ENCODE data around the genes GPR85 and WNT2.

DNA sequence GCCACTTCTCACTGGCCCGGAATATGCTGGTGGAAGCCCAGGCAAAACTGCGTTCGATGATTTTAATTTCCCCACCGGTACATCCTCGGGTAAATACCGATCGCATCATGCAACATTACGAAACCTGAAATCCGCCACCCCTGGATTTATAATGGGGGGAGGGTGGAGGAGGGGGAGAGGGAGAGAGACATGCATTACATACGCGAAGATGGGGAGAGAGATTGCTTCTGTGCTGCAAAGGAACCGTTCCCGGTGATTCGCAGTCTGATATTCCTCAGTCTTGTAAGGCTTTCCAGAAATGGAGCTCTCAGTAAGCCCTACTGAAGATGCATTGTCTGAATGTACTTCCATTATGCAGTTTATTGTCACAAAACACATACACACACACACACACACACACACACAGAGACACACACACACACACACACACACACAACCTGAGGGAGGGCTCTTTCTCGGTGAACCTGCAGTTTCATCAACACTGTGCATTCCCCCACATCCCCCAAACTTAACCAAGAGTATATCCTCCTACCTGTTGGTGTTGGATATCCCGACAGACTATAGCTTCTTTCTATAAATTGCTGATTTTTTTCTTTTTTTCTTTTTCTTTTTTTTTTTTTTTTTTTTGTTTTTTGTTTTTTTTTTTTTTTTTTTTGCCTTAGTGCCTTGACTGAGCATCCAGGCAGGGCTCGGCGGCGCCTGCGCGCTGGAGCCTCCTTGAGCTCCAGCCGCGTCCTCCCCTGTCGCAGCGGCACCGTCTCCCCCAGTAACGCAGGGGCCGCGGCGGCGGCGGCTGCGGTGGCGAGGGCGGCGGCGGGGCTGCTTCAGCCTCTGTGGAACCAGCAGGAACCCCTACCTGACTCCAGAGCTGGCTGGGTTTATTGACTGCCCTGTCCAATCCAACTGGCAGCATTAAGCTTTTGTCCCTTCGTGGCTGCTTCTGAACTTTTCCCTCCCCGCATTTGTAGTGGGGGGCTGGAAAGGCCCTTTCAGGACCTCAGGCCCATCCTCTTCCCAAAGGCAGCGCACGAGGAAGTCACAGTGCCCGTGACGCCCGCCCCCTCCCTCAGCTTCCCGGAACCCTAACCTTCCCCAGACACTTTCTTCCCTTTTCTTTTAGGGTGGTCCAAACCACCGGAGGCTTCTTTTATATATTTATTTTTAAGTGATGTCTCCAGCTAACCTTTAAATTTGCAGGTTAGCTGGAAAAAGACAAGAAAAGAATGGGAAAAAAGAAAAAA lies at the start of gene GPR85:
Gene GPR85, minus strand, starts transcription at position 1,038 of the 1,241 bp plus-strand sequence.
- PRO-cap, result unidirectional peak, plus-strand start at position 766 of the sequence
- RAMPAGE, long total RNA, 4 experiments, result no peak in any of the 4 experiments

DNA sequence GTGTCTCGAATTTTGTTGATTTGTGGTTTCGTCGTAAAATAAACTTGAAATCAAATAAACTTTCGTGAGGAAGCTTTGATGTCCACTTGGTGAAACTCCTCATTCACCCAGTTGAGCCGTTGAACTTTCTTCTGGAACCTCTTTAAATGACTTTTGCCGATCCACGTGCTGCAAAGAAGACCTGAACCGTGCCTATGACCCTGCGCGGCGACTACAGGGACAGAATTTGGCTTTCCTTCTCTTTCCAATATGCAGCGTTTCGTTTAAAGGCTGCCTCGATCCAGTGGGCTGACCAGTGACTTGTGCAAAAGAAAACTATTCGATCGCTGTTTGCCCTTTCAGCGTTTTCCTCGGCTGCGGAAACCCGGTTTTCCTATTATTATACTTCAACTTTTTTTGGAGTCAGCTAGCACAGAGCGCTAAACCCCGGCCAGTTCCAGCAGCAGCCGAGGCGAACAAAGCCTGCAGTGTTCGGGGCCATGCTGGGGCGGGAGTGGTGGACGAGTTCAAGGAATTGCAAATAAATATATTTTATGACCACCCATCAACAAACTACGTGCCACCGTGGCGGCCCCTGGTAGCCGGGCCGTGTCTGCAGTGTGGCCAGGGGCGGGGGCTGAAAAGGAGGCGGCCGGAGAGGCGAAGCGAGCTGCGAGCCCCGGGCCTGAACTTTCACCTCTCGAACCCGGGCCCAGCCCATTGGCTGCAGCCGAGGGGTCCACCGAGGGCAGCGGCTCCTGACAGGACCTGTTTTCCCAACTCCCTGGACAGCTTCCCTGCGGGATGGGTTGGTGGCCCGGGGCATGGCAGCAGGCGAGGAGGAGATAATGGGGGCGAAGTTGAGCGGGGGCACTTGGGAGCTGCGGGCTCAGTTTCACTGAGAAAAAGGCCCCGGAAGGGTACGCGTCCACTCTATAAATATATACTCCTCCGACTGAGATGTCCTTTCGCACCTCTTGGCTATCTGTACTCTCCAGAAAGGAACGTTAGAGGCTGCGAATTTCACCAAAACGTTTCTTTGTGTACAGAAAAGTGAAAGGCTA lies 164.3 kb upstream of the PPP1R3A start:
- PRO-cap, result no peak
- RAMPAGE, long total RNA, 4 experiments, result no peak in any of the 4 experiments

GRCh38 chr7:114088072-114088699 lies 169.4 kb upstream of the PPP1R3A start:
- PRO-cap, result unidirectional peak, minus-strand start at chr7:114088365
- RAMPAGE, long total RNA, 4 experiments, result no peak in any of the 4 experiments

GRCh38 chr7:114255269-114255610 lies 159.4 kb upstream of the FOXP2 start:
- PRO-cap, result no peak
- RAMPAGE, long total RNA, 4 experiments, result no peak in any of the 4 experiments

- PRO-cap, result bidirectional peak, plus-strand start at chr7:114922476, minus-strand start at chr7:114922167
- RAMPAGE, long total RNA, 4 experiments, result start-site peak on the plus strand in 2 of 4 experiments, at chr7:114922453-114922504 at its widest, 32 to 102 reads per replicate
Observed at GRCh38 chr7:114922433-114923124, 685 bp downstream of the MDFIC start.

- PRO-cap, result no peak
- RAMPAGE, long total RNA, 4 experiments, result no peak in any of the 4 experiments
Observed at GRCh38 chr7:114996593-114997481, 74.9 kb downstream of the MDFIC start.

DNA sequence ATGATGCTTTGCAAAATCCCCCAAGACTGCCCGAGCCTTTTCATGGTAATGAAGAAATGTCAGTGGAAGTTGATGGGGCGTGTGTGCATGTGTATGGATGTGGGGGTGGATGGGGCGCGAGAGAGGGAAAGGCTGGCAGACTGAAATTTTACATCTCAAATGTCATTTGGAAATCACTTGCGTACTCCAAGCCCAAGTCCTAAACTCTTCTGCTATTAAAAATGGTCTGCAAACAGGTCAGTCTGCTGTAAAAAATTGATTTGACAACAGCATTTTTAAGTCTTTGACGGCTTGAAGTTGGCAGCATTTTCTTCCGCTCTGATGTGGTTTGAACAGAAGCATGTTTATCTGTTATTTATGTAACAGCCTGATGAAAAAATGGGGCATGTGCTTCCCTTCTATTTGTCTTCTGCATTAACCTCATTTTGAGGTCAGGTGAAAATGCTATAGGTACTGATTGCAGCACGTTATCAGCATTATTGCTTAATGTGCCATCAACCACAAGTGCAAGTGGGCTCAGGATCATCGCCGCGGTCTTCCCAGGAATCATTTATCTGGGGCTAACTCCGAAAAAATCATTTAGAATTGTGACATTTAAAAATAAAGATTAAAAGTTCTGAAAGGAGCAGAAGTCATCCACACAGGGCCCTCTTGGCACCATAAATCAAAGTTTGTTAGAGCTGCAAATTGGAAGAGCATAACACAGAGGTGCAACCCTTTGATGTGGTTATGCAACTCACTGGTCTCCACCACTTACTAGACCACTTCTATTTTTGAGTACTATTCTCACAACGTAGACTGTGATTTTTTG lies 307.5 kb downstream of the MDFIC start:
- PRO-cap, result no peak
- RAMPAGE, long total RNA, 4 experiments, result no peak in any of the 4 experiments

DNA sequence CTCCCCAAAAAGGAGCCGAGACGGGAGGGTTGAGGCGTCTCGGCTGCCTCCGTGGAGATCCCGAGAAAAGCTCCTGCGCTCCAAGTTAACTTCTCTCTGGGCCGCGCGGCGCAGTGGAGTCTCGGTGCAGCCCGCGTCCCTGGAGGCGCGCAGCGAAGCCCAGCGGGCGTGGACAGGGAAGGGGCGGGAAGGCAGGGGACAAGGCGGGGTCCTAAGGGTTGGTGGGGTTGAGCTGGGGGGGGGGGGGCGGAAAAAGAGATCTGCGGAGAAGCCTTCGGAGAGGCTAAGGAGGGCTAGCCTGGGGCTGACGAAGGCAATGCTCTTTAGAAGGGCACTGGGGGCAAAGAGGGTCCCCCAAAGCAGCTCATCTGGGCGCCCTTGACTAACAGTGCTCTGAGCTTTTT lies 553.1 kb downstream of the TFEC start:
- PRO-cap, result no peak
- RAMPAGE, long total RNA, 4 experiments, result no peak in any of the 4 experiments

GRCh38 chr7:116217747-116218589 lies 7.6 kb downstream of the TES start:
- PRO-cap, result no peak
- RAMPAGE, long total RNA, 4 experiments, result no peak in any of the 4 experiments

GRCh38 chr7:116409010-116409437 lies 90.5 kb upstream of the CAV2 start:
- PRO-cap, result no peak
- RAMPAGE, long total RNA, 4 experiments, result no peak in any of the 4 experiments

DNA sequence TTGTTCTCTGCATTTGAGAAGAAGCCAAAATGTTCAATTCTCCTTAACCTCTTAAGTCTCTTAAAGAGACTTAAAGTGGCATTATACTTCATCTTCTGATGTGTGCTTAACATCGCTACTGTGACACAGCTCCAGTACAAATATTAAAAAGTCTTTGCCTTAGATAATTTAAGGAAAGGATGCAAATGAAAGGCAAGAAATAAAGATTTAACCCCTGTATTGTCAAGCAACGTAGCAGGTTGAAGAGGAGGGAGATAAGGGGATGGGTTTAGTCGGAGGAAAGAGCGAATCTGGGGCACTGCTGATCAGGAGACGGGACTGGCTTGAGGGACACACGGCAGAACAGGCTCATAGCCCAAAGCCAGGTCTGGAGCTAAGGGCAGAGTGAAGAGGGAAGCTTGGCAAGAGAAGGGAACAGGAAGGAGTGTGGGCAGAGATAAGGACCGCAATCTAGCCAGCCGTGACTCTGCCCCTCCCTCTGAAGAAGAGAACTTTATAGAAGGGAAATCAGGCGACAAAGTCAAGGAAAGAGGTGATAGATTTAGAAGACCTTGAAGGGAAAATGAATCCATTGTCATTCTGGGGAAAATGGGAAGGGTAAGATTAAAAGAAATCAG lies 67.5 kb downstream of the CAV1 start:
- PRO-cap, result no peak
- RAMPAGE, long total RNA, 4 experiments, result no peak in any of the 4 experiments

GRCh38 chr7:116630311-116630622 lies 41.7 kb upstream of the MET start:
- PRO-cap, result no peak
- RAMPAGE, long total RNA, 4 experiments, result no peak in any of the 4 experiments

- PRO-cap, result no peak
- RAMPAGE, long total RNA, 4 experiments, result no peak in any of the 4 experiments
Observed at GRCh38 chr7:116772444-116772999, 89.9 kb upstream of the CAPZA2 start.

DNA sequence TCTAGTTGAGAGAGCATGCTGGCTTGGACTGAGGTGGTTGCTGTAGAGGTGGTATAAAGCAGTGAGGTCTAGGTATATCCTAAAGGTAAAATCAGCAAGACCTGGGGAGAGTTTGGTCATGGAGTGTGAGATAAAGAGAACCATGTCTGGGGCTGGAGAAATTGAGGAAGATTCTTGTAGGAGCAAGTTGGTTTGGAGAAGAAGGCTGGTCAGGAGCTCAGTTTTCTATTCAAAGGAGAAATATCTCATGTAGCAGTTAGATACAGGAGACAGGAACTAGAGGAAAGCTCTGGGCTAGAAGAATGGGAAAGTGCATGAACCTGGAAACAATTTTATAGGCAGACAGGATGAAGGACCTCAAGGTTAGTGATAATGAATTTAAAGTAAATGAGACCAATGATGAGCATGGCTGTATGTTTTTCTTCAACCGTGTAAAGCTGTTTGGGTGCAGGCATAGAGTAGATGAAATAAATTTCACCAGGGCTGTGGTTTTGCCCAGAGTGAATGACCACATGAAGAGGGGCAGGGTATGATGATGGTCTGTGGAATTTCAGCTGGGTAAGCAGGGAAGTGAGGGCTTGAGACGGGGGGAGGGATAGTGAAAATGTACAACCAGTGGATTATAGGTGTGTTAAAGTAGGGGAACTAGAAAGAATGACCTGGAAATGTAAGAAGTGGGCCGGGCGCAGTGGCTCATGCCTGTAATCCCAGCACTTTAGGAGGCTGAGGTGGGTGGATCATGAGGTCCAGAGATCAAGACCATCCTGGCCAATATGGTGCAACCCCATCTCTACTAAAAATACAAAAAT lies 32.7 kb upstream of the ST7 start:
- PRO-cap, result no peak
- RAMPAGE, long total RNA, 4 experiments, result no peak in any of the 4 experiments

- PRO-cap, result no peak
- RAMPAGE, long total RNA, 4 experiments, result no peak in any of the 4 experiments
Observed at GRCh38 chr7:117065484-117066110, 112.3 kb downstream of the ST7 start.

- PRO-cap, result no peak
- RAMPAGE, long total RNA, 4 experiments, result no peak in any of the 4 experiments
Observed at GRCh38 chr7:117322710-117323647, at the start of gene WNT2. TSS of gene WNT2 (minus strand) at chr7:117323058.

DNA sequence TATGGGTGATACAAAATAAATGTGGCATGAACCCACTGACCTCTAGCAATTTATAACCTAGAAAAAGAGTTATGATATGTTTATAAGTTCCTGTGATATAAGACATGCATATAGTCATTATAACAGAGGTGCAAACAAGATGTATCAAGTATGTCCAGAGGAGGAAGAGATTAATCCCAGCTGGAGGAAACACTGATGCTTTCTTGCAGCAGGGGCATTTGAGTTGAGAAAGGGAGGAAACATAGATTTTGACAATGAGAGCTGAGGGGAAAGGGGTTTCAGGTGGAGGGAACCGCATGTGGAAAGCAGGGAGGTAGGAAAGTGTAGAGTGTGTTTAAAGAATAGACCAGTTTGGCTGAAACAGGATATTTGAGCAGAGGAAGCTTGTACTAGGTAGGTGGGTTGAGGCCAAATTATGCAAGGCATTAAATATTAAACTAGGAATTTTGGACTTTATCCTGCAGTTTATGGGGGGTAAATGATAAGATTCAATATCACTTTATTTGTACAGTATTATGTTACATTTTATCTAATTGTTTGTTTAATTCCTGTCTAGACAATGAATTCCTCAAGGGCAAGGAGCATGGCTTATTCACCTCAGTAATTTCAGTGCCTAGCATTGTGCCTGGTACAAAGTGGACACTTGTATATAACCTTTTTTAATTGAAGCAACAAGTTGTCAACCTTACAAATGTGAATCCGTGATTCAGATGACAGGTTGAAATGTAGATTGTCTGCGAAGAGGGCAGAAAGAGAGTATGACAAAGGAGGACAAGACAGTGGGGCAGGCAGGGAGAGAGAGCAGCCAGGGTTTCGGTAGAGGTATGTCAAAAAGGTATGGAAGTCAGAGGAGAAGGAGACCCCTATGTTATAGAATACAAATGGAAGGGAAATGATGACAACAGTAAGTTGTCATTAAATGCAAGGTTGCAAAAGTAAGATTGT lies 125.9 kb downstream of the CFTR start:
- PRO-cap, result no peak
- RAMPAGE, long total RNA, 4 experiments, result no peak in any of the 4 experiments

DNA sequence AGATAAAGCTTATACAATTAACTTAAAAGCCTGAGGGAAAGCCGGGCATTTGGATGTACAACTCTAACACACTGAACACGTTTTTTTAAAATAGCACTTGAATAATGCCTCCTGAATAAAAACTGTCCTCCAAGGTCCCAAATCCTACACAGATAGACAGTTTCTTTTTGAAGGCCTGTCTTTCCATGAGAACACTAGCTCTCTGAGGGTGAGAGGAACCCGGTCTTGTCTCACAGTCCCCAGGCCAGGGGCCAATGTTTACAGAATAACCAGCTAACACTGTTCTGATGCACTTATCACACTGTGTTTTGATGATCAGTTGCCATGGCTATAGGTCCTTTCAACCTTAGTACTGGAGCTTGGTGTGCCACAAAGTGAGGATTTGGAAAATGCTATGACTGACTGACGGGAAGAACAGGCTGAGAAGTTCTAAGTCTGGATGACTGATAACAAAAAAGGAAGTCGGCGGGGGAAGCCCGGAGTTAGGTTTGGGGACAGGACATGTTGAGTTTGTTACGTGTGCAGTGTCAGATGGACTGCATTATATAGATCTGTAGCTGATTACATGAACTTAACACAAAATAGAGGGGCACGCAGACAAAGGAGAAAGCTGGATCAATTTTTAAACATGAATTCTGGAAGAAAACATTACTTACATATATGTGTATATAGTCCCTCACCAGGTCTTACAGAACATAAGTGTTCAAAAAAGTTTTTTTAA lies 141.8 kb downstream of the CTTNBP2 start:
- PRO-cap, result no peak
- RAMPAGE, long total RNA, 4 experiments, result no peak in any of the 4 experiments

- PRO-cap, result no peak
- RAMPAGE, long total RNA, 4 experiments, result no peak in any of the 4 experiments
Observed at GRCh38 chr7:117963900-117964144, 90.6 kb upstream of the CTTNBP2 start.

- PRO-cap, result no peak
- RAMPAGE, long total RNA, 4 experiments, result no peak in any of the 4 experiments
Observed at GRCh38 chr7:117981999-117982839, 109.0 kb upstream of the CTTNBP2 start.

All from suprapubic skin (tissue), 4 donors.